T-cell (primary cell): ENCODE results near the genes VRK2, BCL11A, PUS10 and XPO1.

DNA sequence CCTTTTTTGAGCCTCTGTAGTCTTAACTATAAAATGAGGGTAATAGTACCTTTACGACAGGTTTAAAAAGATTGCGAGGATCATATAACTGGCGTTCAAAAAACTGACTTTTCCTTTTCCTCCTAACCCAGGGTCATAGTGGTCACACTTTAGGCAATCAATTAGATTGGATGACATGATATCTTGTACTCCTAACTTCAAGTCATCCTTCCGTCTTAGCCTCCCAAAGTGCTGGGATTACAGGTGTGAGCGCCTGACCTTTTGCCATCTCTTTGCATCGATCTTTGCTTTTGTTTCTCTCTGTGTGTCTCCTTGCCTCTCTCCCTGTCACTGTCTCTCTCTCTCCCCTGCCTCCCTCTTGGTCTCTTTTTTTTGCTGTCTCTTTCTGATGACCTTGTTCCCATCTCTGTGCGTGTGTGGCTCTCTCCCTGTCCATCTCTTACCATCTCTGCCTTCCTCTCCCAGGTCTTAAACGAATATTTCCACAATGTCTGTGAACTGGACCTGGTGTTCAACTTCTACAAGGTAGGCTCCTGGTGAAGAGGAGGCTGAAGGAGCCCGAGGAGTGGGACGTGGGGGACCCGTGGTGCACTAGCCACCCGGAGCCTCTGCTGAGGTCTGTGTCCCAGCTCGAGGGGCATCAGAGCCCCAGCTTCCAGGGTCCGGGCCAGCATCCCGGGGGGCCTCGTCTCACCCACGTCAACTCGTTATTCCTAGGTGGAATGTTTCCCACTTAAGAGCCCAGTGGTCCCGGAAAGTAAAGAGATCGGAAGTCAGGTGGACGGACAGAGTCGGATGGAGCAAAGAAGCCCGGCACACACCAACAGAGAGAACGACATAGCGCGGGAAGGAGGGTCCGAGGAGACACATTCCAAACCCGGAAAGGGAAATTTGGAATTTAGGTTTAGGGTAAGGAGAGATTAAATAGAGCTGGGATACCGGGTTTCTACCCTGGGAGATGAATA lies 725 bp downstream of the PNPT1 start:
- PRO-cap, 7 experiments: peak in 1 of 7 experiments; most common minus-strand start position 706 of the sequence (in 1)

DNA sequence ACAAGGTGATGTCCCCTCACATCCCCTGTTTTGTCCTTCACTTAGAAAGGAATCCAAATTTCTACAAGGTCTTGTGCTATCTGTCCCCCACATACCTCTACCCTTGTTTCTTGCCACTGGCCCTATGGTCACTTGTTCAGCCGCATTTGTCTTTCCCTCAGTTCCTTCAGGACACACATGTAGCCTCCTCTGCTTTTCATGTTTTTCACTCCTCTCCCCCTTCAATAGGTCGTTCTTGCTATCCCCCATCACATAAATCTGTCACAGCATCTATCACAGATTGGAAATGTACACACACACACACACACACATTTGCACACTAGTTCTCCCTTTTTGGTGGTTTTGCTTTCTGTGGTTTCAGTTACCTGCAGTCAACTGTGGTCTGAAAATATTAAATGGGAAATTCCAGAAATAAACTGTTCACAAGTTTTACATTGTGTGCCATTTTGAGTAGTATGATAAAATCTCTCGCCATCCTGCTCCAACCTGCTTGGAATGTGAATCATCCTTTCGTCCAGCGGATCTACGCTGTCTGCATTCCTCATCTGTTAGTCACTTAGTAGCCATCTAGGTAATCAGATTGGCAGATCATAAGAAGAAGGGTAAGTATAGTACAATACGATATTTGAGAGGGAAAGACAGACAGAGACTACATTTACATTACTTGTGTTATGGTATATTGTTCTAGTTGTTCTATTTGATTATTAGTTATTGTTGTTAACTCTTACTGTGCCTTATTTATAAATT lies 85.9 kb upstream of the PNPT1 start:
- PRO-cap, 7 experiments: no peak in any of the 7 experiments

- PRO-cap, 7 experiments: no peak in any of the 7 experiments
Measured at GRCh38 chr2:55843023-55843823, 80.4 kb downstream of the EFEMP1 start.

GRCh38 chr2:55948663-55949030 lies 25.1 kb upstream of the EFEMP1 start:
- PRO-cap, 7 experiments: no peak in any of the 7 experiments

DNA sequence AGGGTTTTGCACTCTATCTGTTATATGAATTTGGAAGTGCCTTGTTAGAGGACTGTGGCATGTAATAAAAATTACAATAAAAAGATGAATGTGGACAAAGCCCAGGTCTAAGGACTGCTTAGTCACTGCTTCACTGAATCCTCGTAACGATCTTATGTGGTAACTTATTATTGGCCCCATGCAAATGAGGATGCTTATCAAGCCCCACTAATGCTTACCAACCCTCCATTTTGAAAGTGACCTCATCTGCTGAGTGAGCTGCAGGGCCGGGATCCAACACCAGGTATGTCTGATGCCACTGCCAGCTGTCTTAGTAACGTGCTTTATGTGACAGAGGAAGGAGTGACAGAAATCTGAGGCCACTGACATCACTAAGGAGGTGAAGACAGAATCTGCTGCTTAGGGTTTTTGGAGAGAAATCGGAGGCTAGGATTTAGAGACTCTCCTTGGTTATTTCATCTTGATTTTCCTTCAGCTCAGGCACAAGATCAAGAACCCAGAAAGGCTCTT lies 65.3 kb upstream of the CCDC85A start:
- PRO-cap, 7 experiments: no peak in any of the 7 experiments

DNA sequence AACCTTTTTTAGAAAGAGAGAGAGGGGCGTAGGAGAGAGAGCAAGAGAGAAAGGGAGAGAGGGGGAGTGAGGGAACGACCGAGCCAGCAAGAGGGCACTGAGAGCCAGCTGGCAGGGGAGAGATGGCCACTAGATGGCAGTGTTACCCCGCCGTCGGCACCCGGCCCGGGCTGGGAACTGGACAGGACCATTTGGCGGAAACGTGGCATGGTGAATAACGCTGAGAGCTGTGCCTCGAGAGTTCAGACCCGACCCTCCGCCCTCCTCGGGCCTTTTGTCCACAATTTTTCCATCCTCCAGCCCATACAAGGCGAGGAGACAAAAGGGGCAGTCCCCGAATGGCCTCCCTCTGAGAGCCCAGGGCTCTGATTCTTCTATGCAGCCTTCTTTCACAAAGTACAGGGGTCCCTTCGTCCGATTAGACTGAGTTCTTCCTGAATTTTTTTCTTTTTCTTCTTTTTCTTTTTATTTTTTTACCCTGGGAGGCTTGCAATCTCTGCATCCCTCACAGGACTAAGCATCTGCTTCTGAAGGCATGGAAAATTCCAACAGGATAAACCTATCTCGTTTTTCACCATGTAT lies 286.6 kb upstream of the VRK2 start:
- PRO-cap, 7 experiments: no peak in any of the 7 experiments

DNA sequence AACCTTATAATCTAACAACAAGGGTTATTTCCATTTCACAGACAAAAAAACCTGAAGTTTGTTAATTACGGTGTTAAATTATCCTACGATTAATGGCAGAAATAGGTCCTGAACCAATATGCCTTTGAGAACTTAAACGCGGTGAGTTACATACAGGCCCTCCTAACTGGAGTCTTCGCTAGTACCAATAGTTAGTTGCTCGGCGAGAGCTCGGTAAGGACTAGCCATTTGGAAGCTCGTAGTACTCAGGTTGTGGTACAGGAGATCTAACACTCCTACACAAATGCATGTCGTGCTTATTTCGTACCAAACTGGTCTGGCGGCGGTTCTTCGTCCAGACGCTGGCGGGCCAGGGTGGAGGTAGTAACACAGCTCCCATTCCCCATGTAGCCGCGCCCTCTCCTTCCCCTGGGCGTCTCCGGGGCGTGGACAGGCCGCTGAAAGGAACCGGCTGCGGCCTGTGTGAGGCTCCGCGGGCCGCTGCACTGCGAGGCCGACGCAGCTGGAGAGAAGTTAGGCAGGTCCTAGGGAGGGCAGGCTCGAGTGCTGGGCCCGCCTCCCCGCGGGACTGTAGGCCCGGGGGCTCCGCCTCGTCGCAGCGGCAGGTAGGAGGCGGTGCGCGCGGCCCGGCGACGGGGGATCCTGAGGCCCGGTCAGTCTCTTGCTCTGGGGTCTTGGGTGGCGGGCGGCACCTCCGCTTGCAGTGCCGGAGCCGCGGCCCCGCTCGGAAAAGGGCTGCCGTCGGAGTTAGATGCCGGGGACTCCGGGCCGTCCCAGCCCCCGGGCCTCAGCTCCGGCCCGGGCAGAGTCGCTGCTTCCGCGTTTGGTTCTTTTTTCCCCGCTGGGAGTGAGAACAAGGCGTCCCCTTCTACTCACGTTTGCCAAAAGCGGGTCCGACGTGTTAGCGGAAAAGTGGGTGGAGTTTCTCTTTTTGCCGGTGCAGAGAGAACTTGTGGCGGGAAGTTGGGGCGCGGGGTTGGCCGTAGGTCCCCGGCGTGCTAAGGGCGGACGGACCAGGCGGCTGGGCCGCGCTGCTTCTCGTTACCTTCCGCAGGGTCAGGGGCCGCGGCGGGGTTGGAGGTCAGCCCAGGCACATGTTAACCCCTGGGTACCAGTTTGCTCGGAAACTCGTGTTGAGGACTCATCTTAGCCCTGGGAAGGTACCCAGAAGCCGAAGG lies at the start of gene VRK2:
TSS of gene VRK2 (plus strand) at position 590 of the 1,178 bp plus-strand sequence.
- PRO-cap, 7 experiments: peak in 7 of 7 experiments; most common plus-strand start position 598 of the sequence (in 7); most common minus-strand start position 487 of the sequence (in 7)

GRCh38 chr2:58117750-58118648 lies 71.4 kb downstream of the VRK2 start:
- PRO-cap, 7 experiments: no peak in any of the 7 experiments

- PRO-cap, 7 experiments: peak in 1 of 7 experiments; most common minus-strand start chr2:59888156 (in 1)
Measured at GRCh38 chr2:59887910-59888329, 665.5 kb downstream of the BCL11A start.

GRCh38 chr2:60297563-60298260 lies 255.7 kb downstream of the BCL11A start:
- PRO-cap, 7 experiments: no peak in any of the 7 experiments

- PRO-cap, 7 experiments: no peak in any of the 7 experiments
Measured at GRCh38 chr2:60317813-60318446, 235.5 kb downstream of the BCL11A start.

DNA sequence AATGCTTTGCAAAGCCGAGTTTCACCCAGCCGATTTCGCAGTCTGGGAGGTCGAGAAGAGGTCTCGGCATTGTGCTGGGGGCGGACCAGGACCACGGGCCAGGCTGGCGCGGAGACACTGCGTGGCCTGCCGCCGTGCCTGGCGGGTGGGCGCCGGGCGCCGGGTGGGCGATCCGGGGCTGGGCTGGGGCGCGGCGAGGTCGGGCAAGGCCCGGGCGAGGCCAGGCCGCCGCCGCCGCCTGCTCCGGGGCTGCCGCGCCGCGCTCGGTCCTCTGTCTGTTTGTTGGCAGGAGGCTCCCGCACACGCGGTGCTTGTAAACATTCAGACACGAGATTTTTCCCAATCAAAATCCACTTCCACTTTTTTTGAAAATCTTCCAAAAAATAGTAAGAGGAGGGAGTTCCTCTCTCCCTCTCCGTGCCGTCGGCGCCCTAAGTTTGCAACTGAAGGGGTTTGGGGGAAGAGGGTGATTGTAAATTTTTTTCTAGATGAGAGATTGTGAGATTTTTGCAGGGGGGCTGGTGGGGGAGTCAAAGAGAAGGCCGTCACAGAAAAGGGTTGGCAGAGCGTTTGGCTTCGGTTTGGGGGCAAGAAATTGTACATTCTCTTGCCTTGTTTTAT lies 1.7 kb downstream of the BCL11A start:
- PRO-cap, 7 experiments: no peak in any of the 7 experiments

GRCh38 chr2:60553517-60554258 lies at the start of gene BCL11A:
BCL11A (minus strand) TSS chr2:60553654.
- PRO-cap, 7 experiments: no peak in any of the 7 experiments

DNA sequence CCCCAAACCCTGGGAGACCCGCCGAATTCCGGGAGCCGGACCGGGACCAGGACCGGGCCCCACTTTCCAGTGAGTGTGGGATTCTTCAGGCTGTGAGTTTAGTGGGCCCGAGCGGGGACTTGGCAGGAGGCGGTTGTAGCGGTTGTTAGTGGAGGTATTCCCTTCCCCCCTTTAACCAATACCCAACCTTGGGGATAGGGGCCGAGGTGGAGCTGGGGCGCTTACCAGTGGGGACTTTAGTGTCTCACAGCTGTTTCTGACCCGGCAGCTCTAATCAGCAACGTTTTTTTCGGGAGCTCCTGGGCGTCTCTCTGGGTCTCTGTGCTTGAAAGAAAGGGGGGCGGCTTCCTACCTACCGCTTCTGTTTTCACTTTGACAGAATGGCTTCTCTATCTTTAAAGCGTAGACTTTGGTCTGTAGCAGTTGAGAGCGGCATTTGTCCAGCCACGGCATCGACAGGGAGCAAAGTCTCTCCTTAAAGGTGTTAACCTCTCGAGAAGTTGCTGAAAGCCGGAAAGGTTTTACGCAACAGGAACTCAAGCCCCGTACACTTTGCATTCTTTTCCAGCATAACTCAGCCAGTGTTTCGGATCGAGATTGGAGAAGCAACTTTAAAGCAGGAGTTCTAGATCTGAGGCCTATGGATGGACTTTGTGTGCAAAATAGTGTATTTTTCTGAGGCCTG lies at the start of gene PUS10:
TSS of gene PUS10 (minus strand) at position 473 of the 685 bp plus-strand sequence.
- PRO-cap, 7 experiments: peak in 1 of 7 experiments; most common plus-strand start position 581 of the sequence (in 1); most common minus-strand start position 473 of the sequence (in 1)

DNA sequence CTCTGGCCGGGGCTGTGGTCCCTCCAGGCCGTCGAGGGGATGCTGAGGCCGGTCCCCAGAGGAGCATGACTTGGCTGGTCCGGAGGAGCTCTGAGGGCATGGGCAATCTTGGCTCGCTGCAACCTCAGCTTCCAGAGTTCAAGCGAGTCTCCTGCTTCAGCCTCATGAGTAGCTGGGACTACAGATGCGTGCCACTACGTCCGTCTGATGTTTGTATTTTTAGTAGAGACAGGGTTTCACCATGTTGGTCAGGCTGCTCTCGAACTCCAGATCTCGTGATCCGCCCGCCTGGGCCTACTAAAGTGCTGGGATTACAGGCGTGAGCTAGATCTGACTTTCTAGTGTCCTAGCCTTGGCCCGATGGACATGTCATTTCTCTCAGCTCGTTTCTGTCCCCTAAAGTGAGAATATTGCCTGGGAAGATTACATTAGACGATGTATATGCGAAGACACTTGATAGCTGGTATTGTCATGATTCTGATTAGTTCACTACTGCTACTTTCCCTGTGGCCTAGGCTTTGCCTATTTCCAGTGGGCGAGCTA lies 16.3 kb downstream of the C2orf74 start:
- PRO-cap, 7 experiments: no peak in any of the 7 experiments

DNA sequence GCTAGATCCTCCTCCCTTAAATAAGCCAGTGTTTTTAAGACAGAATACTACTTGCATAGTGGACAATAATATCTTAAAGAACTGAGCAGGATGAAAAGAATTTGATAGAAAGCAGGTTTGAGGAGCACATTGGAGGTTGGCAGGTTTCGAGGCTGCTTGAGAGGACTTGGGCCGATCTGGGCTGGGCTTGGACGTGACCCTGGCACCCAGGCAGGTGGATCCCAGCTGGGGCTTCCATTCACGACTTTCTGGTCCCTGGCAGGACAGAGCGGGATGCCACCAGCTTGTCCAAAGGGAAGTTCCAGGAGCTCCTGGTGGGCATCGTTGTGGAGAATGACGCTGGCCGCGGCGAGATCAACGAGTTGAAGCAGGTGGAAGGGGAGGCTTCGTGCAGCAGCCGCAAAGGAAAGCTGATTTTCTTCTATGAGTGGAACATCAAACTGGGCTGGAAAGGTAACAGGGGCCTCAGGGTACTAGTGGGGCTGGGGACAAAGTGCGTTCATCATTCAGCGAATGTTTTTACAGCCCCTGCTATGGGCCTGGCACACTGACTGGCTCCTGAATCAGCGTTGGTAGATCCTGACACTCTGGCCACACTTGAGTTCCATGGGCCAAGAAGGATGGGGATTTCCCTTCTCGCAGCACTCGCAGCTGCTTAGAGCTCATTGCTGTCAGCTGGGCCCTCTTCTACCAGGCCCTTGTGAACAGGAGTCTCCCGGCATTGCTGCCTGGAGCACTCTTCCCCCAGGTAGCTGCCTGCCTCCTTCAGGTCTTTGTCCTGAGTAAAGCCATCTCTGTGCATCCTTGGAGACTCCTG lies 16.9 kb downstream of the C2orf74 start:
- PRO-cap, 7 experiments: peak in 1 of 7 experiments; most common plus-strand start position 360 of the sequence (in 1)

DNA sequence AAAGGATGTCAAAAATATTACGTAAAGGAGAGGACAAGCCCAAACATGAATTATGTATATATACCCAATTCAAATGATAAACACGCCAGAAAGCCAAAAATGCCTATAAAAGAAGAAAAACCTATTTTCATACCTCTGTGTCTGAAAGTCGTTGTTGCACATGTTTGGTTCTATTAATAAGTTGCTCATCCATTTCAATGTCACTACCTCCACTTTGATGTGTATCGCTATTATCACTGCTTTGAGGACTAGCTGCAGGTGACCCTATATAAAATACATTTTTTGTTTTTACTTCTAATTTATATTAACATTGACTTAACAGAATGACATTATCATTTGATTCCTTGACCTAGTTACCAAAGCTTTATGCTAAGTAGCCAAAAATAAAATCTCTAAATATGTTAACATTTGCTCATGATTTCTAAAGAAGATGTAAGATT lies 122.2 kb downstream of the USP34 start:
- PRO-cap, 7 experiments: no peak in any of the 7 experiments

DNA sequence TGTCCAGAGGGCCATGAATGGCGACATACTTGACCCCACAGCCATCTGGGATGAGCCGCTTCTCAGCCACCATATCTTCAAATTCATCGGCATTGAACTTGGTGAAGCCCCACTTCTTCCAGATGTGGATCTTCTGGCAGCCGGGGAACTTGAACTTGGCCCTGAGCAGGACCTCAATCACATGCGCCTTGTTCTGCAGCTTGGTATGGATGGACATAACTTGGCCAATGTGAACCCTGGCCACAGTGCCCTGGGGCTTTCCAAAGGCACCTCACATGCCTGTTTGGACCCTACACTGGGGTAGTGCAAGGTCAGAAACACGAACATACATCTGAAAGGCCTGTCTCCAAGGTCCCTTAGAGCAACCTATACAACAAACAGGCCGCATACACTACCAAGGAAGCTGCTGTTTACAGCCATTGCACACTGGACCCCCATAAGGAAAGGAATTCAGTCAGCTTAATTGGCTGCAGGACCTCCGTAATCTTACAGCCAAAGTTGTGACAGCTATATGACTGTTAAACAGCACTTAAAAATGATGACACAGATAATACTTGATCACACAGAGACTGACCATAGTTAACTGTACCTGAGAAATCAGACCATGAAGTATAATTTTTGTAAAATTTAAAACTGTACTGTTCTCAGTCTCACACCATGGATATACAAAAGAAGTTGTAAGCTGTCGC lies 53.8 kb downstream of the USP34 start:
- PRO-cap, 7 experiments: no peak in any of the 7 experiments

DNA sequence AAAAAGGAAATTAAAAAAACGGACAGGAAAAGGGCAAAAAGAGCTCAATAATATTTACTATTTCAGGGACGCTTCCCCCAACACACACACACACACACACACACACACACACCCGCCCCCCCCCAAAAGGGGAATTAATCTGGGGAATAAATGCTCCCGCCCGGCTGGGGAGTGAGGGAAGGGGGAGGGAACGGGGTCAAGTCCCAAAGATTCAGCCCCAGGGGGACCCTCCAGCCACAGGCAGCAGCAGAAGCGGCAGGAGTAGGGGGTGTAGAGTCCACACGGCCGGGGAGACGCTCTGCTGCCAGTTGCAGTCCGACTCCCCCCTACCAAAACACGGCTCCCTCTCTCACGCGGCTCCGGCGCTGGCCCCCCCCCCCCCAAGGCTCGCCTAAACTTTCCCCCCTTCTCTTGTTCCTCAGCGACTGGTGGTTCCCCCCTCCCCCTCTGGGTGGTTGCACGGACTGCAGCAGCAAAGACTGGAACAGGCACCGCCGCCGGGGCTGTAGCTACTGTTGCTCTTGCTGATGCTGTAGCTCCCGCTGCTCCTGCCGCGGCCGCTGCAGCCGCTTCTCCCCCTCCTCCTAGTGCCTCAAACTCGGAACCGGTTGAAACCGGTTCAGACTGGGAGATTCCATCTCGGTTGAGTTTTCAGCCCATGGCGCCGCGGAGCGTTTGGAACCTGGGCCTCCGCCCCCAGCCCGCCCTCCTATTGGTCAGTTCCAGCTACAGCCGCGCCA lies at the start of gene XPO1:
TSS of gene XPO1 (minus strand) at position 684 of the 740 bp plus-strand sequence.
- PRO-cap, 7 experiments: peak in 7 of 7 experiments; most common minus-strand start position 586 of the sequence (in 5)

DNA sequence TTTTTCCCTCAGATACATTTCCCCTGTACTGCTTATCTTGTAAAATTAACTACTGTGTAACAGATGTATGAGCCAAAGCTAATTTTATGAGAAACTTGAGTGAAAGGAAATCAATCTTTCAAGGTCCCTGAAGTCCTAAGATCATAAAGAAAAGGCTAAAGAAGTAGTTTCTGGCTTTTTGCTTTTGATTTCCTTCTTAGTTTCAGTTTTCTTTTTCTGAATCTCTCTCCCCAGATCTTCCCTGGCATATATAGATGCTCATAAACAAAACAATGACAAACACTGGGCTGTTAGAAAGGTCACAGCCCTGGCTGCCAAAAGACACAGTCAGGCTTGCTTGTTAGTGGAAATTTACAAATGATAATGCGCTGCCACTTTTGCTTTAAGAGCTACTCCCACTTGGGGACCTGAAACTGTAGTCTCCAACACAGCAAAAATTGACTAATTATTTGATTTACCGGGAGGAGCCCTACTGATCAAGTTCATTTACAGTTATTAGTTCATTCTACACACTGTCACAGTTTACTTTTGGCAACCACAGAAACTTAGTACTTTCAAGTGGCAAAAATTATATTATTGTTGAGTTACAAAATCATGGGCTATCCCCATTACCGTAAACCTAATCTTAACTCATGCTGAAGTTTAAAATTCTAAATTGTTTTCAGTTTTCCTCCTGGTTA lies 132.9 kb upstream of the XPO1 start:
- PRO-cap, 7 experiments: no peak in any of the 7 experiments